Epithelial cell of alveolus of lung (primary cell): ENCODE measurements around a stretch of chr12.

GRCh38 chr12:49367938-49368451 lies 733 bp downstream of the SPATS2 start:
- RAMPAGE, long total RNA, result no peak
- RRBS, result no CpG with 5 or more reads among the region's 11 CpGs

DNA sequence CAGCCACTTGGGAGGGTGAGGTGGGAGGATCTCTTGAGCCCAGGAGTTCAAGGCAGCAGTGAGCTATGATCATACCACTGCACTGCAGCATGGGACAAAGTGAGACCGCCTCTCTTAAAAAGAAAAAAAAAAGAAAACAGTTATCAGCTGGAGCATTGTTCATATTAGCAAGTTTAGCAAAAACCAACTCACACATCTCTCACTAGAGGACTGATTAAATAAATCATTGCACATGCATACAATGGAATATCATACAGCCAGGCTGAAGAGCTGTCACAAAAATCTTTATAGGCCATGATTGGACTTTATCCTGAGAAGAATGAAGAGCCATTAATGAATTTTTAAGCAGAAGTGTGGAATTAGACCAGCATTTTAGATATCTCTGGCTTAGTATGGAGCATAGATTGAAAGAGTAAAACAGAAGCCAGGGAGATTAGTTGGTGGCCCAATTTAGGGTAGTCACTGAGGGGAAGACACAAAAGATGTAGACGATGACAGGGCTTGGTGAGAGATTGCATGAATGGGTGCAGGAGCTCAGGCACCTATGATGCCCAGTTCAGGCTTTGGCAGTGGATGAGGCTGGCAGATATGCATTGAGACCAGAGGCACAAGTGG lies 8.6 kb upstream of the MCRS1 start:
- RAMPAGE, long total RNA, result no peak
- RRBS, result no CpG with 5 or more reads among the region's 2 CpGs

DNA sequence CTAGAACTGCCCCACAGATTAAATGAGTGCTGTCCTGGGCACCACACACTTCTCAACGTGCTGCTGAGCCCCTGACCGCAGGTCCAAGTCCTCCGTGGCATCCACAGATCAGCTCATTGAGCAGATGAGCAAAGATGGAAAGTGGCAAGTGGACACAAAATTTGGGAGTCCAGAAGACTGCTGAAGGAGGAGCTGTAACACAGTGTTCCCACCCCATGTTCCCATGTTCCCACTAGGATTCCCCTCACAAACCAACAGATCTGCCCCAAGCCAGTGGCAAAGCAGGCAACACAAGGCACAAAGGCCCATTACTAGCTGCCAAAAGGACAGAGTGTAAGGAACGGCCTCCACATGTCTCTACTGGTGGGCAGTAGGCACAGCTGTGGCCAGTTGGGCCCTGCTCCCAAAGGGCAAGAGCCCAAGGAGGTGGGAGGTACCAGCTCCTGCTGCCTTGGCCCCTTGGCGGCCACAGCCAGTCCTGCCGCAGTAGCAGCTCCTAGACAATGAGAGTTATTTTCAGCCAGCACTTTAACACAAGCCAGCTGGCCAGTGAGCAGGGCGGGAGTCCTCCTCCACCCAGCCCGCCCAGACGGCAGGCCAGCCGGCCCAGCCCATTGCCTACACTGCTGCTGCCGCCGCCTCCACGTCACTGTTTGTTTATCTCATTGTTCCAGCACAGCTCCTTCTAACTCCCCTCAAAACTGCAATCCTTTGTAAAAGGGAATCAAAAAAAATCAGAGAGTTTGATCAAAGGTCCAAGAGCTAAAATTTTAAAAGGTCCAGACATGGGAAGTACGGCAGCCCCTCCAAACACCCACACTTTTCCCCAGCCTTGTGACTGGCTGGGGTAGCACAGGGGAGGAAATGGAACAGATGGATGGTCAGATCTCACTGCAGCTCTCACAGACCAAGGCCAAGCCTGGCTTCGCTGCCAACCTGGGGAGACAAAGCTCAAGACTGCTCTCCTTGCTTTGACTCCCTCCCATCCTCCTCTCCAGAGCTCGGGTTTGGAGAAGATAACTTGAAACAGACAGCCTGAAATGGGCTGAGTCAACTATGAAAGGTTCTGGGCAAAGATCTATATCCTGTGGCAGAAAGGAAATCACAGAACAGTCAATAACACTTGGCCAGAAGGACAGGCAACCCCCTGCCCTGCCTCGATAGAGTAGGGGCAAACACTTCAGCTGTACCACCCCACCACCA lies 33.6 kb downstream of the FMNL3 start:
- RAMPAGE, long total RNA, result no peak
- RRBS, result no CpG with 5 or more reads among the region's 17 CpGs

DNA sequence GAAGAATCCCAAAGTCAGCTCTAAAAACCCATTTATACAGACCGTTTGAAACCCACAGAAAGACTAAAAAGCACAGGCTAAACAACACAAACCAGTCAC lies 1.1 kb downstream of the FMNL3 start:
- RAMPAGE, long total RNA, result no peak
- RRBS, result no CpG with 5 or more reads among the region's 1 CpG

DNA sequence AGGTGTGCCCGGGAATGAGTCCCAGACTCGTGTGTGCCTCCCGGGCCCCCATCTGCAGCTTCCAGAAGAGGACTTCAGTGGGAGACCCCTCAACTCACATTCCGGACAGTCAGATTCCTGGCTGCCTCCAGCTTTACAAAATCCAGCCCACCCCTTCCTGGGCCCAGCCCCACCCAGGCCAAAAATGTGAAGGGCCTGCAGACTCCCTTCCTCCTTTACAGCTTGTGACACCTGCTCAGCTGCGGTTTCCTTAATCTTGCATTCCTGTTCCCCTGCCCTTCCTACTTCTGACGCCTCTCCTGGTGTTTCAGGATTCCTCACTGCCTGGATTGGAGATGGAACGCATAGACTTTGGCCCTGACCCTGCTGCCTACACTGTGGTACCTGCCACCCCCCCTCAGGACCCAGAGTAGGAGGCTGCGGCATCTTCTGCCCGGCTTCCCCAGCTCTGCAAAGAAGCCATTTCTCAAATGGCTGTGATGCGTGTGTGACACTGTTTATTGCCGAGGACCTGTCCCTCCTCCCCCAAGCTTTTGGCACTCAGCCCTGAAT lies 24.7 kb upstream of the BCDIN3D start:
- RAMPAGE, long total RNA, result no peak
- RRBS, result 47% methylated on average over 2 of the region's 11 CpGs

DNA sequence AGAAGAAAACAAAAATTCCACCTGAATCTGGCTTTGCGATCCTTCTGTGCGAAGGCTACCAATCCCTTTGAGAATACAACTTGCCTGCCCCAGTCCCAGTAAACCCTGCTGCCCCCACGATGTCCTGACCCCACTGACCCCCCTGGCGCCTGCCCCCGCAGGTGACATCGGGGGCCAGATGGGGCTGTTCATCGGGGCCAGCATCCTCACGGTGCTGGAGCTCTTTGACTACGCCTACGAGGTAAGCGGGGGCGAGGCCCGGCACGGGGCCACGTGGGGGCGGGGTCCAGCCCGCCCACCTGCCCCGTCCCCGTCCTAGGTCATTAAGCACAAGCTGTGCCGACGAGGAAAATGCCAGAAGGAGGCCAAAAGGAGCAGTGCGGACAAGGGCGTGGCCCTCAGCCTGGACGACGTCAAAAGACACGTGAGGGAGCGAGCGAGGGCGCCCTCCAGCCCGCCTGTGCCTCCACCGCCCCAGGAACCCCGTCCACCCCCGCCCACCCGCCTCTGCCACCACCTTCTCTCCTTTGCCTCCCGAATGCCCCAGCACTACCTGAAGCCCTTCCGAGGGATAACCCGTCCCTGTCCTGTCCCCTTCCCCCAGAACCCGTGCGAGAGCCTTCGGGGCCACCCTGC lies 4.1 kb upstream of the SMARCD1 start:
- RAMPAGE, long total RNA, result no peak
- RRBS, result no CpG with 5 or more reads among the region's 40 CpGs

- RAMPAGE, long total RNA, result no peak
- RRBS, result no CpG with 5 or more reads among the region's 8 CpGs
Observed at GRCh38 chr12:50086015-50086581, 956 bp downstream of the SMARCD1 start.

- RAMPAGE, long total RNA, result no peak
- RRBS, result no CpG with 5 or more reads among the region's 3 CpGs
Observed at GRCh38 chr12:50096638-50097232, 7.1 kb upstream of the GPD1 start.

DNA sequence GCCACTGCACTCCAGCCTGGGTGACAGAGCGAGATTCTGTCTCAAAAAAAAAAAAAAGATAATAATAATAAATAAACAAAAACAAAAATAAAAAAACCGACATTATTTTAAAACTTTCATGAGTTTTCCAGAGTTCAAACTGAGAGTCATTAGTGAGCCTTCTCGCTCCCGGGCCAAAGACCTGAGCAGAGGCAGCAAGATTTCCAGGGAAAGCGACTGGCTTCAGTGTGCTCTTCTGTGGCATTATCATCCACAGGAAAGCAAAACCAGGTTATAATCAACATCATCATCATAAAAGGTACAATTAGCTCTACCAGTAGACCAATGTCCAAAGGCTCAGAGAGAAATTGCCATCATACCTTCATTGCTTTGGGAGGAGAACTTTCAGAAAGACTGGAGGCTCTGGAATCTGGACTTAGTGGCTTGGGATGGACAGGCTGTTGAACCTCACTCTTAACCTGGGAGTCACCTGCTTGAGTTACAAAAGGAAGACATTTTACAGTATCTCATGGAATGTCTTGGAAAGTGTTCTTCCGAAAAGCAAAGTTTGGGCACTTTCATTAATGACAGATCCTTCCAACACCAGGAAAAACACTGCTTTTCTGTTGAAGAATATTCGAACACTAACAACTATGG lies 25.0 kb upstream of the CERS5 start:
- RAMPAGE, long total RNA, result no peak
- RRBS, result no CpG with 5 or more reads among the region's 7 CpGs

DNA sequence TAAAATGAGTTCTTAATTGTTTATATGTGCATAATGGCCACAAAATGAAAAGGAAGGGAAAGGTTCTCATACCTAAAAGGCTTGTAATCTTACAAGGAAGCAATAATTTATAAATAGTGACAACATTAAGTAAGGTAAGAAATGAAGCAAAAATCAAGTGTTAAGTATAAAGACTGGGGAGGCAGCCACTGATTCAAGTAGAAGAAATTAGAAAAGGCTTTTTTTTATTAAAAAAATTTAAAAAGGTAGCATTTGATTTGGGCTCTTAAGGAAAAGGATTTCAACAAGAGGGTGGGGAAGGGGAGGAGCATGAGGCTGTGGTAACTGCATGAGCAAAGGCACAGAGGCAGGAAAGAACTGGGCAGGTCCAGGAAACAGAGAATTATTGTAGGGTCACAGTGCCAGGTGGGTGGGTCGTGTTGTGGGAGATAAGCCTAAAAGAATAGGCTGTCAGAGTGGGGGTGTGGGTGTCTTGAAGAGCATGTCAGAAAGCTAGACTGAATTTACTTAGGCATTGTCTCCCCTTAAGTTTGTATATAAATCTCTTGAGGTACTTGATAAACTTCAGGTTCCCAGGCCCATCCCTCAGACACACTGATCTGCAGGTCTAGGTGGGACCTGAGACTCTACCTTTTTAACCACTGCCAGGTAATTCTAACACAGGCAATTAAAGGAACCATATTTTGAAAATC lies 7.8 kb downstream of the LIMA1 start:
- RAMPAGE, long total RNA, result no peak
- RRBS, result no CpG with 5 or more reads among the region's 1 CpG

- RAMPAGE, long total RNA, result no peak
- RRBS, result no CpG with 5 or more reads among the region's 12 CpGs
Observed at GRCh38 chr12:50402255-50403518, 2.0 kb downstream of the LARP4 start.

DNA sequence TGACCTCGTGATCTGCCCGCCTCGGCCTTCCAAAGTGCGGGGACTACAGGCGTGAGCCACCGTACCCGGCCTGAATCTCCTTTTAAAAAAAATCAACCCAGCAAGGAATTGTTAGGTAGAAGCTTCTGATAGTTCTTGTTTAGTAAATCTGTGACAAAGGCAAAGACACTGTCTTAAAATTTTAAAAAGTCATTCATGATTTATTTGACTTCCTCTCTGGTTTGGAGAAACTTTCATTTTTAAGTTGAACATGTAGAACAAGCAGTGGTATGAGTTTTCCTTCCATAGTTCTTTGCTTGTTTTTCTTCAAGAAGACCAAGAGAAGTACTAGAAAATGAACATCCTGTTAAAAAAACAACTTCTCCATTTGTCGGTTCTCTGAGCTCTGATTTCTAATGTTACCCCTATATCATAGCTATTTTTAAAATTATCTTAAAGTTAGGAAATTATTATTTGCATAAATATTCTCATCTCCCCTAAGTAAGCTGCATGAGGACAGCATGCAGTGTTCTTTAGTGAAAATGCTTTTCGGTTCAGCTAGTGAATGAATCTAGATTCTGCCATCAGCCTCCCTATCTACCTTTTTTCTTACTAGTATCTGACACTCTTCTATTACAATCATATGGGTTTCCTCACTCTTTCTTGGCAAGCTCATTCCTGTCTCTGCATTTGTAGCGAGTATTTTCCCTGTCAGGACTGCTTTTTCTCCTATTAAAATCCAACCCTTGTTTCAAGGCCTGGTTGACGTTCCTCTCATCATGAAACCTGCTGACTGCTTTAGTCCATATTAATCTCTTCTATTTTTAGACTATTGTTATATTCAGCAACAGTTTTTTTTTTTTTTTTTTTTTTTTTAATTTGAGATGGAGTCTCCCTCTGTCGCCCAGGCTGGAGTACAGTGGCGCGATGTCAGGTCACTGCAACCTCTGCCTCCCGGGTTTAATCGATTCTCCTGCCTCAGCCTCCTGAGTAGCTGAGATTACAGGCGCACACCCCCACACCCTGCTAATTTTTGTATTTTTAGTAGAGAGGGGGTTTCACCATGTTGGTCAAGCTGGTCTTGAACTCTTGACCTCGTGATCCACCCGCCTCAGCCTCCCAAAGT lies 15.8 kb downstream of the DIP2B start:
- RAMPAGE, long total RNA, result no peak
- RRBS, result no CpG with 5 or more reads among the region's 19 CpGs

DNA sequence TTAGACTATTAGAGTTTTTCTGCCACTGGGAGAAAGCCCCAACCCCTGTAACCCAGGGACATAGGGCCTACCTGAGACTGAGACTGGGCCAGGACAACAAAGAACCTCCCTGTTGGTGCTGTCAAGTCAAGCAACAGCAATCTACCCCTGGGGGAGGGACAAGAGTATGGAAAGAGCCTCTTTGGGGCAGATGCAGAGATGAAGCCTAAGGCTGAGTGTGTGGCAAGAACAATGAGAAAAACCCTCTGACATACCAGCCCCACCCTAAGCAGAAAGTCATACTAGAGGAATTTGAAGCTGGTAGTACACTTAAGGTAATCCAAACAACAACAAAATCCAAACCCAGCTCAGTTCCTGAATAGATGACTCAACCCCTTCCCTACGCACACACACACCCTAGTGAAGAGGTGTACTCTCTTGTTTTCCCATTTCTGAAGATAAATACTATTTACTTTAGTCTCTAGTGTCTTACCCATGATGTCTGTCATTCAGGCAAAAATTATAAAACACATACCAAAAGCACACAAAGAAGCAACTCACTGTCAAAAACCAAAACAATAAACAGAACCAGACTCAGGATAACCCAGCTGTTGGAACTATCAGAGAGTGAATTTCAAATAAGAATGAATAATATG lies 22.9 kb downstream of the ATF1 start:
- RAMPAGE, long total RNA, result no peak
- RRBS, result no CpG with 5 or more reads among the region's 1 CpG

- RAMPAGE, long total RNA, result no peak
- RRBS, result no CpG with 5 or more reads among the region's 10 CpGs
Observed at GRCh38 chr12:50924196-50924807, 513 bp upstream of the METTL7A start.

- RAMPAGE, long total RNA, result no peak
- RRBS, result no CpG with 5 or more reads among the region's 2 CpGs
Observed at GRCh38 chr12:50933623-50934099, 8.8 kb downstream of the METTL7A start.

DNA sequence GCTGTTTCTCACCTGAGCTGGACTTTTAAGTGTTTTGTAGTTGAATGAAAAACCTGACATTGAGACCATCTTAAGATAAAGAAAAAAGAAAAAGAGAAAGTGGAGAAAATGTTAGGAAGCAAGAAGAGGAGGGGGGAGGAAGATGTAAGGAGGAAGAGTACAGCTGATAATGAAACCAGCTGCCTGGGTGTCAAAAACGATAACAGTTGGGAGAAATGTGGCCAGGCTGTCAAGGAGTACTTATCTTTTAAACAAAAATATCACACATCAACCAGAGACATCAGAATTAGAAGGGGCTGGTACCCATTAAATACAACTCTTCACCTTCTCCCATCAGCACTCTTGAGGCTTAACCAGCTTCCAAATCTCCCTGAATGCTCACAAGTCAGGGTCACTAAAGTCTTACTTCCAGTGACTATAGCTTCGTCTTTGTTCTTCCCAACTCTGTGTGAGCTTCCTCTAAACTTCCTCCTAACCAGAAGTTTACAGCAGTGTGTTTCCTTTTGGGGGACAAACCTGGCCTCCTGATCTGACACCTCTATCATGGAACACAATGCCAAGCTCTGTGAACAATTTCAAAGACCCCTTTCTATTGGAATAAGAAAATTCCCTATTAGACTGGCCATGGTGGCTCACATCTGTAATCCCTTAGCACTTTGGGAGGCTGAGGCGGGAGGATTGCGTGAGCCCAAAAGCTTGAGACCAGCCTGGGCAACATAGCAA lies 4.4 kb downstream of the SLC11A2 start:
- RAMPAGE, long total RNA, result no peak
- RRBS, result no CpG with 5 or more reads among the region's 4 CpGs

DNA sequence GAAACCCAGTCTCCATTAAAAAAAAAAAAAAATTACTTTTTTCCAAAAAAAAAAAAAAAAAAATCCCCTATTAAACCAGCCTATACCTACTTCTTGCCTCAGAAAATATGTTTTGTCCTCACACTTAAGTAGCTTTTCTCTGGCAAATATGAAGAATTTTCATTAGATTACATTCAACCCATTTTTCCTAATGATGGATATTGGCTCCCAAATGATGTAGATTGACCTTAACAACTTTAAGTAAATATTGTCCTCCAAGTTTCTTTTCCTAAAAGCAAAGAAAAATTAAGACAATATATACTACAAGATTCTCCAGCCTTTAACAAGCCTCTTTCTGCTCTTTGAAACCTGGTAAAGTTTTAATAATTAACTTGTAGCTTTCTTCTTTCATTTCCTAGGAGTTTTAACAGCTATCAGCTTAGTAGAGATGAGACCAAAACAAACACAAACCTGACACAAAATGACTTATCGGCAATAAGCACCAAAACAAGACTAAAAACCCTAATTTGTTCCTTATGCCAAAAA lies 3.7 kb downstream of the SLC11A2 start:
- RAMPAGE, long total RNA, result no peak
- RRBS, result no CpG with 5 or more reads among the region's 1 CpG

DNA sequence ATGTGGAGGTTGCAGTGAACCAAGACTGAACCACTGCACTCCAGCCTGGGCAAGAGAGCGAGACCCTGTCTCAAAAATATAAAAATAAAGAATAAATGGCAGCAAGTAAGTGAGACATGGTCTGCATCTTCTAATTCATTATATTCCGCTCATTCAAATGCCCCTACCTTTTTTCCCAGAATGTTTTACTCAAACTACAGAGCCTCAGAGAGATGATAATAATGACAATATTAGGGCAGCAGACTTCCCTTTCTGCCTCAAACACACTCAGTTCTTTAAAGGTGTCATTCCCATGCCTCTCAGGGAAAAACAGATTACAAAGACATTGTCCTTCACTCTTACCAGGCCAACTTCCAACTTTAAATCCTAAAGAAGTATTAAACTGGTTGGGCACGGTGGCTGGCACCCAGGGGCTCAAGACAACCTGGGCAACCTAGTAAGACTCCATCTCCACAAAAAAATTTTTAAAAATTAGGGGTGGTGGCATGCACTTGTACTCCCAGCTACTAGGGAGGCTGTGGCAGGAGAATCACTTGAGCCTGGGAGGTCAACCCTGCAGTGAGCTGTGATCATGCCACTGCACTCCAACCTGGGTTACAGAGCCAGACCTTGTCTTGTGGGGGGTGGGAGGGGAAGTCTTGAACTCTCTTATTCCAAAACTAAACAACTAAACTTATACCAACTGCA lies 2.7 kb downstream of the SLC11A2 start:
- RAMPAGE, long total RNA, result no peak
- RRBS, result no CpG with 5 or more reads among the region's 3 CpGs

DNA sequence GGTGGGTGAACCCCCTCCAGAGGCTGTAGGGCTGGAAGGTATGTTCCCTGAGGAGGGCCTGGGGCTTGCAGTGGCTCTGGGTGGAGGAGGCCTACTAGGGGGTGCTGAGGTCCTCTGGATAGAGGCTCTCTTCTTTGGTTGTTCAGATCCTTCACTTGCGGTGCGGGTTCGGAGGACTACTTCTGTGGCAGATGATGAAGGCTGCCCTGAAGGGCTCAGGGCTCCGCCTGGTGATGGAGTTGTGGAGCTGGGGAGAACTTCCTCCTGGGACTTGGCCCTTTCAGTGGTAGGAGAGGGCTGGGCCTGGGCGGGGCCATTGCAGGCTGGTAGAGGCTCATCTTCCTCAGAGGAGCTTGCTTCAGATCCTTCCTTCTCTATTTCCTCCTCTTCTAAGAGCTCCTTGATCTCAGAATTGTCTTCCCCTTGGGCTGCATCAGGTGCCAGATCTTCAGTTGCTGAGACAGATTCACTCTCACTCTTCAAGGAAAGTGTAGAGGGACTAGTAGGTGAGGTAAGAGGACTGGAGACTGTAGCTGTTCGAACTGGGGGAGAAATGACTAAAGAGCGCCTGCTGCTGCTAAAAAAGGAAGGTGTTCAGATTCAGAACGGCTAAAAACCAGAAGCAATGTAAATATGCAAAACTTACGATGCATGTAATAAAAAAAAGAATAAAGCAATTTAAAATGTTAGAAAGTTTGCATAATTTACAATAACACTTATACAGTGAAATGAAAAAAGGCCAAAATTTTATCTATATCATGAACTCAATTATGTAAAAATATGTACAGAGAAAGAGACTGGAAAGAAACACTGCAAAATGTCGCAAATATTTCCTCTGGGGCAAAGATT lies 21.8 kb upstream of the SMAGP start:
- RAMPAGE, long total RNA, result no peak
- RRBS, result no CpG with 5 or more reads among the region's 10 CpGs

DNA sequence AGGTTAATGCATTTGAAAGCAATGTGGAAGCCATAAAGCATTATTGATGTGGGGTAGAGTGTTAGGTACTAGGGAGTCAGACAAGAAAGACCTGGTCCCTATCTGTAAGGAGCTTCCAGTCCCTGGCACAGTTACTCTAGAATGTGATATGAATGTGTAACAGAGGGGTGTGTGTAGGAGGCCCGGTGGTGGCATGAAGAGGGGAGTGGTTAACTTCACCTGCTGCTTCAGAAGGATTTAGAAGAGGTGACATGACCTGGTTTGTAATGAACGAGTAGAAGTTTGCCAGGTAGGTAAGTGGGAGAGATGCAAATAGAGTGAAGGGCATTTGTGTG lies 15.1 kb upstream of the GALNT6 start:
- RAMPAGE, long total RNA, result no peak
- RRBS, result no CpG with 5 or more reads among the region's 2 CpGs